Psoas muscle (tissue), 2 donors: Measurements from ENCODE around the genes MPZL1 and SELP.

DNA sequence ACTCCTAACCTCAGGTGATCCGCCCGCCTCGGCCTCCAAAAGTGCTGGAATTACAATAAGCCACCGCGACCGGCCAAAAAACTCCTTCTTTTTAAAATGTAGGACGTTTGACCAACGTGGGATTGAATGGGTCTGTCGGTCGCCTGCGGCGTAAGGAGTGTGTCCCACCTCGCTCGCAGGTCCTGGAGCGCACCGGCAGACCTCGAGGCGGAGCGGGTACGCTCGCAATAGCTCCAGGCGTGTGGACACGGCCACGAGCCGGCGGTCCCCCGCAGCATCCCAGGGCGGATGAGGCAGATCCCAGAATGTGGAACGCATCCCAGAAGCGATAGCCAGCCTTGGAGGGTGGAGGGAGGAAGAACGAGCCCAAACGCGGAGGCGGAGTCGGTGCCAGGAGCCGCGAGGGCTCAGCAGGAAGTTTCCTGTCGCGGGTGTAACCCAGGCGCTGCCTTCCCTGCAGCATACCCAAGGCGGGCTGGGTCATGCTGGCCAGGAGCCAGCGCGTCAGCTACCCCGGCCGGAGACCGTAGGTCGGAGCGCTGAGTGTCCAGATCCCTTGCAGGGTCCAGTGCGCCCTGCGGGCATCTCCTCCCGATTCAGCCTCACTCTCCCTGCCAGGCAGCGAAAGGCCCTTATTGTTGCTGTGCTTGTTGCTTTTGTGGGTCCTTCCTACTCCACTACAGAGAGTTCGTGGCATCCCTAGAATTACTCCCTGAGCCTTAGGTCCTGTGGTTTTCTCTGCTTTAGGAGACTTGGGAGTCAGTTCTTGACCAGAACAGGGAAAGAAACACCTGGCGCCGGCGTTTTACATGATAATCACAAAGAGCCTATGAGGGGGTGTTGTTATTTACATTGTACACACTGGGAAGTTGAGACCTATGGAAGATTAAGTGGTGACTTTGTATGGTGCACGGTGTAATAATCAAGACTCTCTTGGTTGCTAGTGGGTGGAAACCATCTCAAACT, 27.6 kb downstream of the STYXL2 start:
- PRO-cap, 2 experiments, result no peak in any of the 2 experiments

DNA sequence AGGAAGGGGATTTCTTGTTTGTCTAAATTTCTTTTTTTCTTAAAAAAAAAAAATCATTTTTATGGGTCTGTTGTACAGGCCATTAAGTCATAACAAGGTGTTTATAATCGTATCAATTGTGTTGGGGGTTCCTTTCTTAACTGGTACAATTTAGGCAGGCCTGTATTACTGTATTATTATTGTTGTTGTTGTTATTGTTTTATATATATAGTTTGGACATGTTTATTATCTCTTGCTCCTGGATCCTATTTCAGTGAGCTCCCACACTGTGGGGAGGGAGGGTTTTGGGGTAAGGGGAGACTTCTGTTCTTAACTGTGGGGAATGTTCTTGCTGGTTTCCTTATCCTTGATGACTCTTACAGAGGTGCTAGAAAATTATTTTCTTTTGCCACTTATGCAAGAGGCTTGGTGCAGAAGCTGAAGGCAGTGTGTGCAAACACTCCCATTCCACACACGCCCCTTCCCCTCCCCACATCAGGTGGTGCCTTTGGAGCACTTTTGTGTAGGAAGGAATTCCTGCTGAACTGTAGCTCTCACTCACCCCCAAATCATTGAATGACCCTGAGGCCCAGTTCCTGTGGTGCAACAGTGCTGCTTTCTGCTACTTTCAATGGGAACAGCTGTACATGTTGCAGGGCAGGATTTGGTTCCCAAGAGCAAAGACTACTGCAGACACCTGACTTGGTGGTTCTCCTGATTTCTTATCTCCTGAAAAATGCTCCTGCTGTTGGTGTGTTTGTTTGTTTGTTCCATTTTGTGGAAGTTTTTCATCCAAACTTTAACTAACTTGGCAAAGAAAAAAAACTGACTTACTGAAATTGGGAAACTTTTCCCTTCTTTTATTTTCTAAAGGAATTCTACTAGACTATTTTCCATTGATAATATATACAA, 101.9 kb downstream of the CD247 start:
- PRO-cap, 2 experiments, result no peak in any of the 2 experiments

DNA sequence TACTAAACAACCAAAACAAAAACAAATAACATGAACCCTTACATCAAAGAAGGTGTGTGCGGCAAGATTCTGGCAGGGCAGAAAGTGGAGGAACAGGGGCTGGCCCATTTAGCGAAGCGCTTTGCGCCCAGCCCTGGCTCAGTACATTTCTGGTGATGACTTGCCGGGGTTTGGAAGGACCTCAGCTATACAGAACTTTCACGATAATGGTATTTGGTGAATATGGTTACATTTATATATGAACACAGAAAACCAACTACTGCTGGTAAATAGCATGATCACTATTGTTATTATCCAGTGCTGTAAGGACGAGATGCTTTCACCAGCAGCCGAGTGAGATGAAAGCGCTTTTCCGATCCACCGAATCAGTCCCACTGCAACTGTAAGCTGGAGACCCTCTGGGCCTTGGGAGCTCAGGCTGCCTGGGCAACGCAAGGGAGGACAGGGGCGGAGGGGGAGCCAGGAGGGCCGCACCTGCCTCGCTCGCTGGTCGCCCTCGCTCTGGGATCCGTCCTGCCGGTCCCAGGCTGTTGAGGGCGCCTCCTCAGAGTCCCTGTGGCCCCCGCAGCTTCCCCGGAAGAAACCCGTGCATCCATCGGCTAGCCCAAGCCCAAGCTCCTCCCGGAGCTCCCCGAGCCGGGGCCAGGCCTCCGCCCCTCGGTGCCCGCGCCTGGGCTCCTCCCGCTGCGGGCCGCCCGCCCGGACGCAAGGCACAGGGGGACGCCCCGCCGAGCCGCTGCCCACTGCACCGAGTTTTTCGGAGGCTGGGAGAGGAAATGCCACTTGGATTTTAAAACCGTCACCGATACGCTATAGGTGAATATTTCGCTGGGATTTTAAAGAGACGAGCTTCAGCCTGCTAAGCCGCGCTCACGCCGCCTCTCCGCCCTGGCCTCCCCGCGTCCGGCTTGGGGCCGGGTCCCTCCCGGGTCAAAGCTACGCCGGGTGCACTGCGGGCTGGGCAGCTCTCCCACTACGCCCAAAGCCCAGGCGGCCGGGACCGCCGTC, 63.6 kb downstream of the CD247 start:
- PRO-cap, 2 experiments, result peak in 2 of 2 experiments; most common plus-strand start position 687 of the sequence (in 2); most common minus-strand start position 503 of the sequence (in 1)

DNA sequence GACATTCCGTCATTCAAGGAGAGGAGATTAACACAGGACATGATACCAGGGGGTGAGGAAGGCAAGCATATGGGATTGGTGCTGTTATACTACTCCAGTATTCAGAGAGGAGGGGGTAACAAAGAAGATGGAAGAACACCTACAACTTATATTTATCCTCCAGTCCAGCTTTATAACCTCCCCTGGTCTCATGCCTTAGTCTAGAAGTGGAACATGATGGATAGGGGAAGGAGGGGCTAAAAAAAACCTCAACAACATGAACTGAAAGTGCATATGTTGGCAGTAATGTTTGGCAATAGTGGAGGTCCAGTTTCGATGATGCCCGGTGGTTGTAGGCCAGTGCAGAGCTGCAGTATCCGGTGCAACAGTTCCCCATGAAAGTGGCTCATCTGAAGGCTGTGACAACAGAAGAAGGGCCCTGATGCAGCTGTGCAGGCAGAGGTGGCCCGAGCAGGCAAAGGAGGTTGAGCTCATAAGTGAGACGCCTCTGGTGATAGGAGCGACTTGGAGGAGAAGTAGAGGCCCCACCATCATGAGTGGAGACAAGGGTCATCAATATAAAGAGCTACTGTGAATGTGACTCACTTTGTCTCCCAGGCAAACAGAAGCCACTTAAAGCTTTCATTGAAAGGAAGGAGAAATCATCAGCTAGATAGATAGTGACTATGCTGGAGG, 10.0 kb upstream of the CREG1 start:
- PRO-cap, 2 experiments, result no peak in any of the 2 experiments

GRCh38 chr1:167721606-167722700, at the start of gene MPZL1:
TSS of gene MPZL1 (plus strand) at chr1:167721982.
- PRO-cap, 2 experiments, result peak in 2 of 2 experiments; most common plus-strand start chr1:167721982 (in 2); most common minus-strand start chr1:167721813 (in 1)

GRCh38 chr1:167934890-167935812, 1.3 kb upstream of the DCAF6 start:
- PRO-cap, 2 experiments, result peak in 2 of 2 experiments; most common plus-strand start chr1:167935271 (in 1); most common minus-strand start chr1:167935221 (in 1)

DNA sequence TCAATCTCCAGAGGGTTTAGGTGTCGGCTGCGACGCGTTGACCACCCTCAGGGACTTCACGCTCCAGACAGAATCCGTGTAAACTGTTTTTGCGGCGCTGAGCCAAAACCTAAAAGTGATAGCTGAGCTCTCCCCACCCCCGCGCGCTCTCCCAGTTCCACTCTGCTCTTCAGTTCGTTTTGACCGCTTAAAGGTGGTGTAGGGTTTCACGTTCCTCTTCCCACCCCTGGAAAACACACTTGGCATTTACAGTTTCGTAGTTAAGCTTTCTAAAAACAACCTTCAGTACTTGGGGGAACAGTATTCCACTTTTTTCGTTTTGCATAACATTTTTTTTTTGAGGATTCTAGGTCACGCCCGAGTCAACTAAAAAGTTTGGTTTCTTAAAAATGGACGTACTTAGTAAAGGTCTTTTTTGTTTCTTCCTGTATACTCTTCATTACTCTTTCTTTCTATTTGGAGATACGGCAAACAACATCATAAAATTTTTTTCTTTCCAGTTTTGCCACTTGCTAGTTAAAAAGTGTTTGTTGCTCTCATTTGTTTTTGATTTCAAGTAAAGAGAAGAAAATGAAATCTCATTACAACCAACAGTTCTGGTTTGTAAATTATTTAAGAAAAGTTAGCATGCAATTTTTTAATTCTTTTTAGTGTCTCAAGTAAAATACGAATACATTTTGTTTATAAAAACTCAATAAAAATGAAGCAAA, 701 bp upstream of the MPC2 start:
- PRO-cap, 2 experiments, result peak in 2 of 2 experiments; most common plus-strand start position 329 of the sequence (in 1); most common minus-strand start position 85 of the sequence (in 2)

DNA sequence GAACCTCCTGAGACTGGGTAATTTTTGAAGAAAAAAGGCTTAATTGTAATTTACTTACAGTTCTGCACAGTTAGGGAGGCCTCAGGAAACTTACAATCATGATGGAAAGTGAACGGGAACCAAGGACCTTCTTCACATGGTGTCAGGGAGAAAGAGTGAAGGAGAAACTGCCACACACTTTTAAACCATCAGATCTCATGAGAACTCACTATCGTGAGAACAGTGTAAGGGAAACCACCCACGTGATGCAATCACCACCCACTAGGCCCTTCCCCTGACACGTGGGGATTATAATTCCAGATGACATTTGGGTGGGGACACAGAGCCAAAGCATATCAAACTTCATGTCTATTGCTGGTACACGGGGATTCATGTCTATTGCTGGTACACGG, 5.4 kb upstream of the SFT2D2 start:
- PRO-cap, 2 experiments, result no peak in any of the 2 experiments

DNA sequence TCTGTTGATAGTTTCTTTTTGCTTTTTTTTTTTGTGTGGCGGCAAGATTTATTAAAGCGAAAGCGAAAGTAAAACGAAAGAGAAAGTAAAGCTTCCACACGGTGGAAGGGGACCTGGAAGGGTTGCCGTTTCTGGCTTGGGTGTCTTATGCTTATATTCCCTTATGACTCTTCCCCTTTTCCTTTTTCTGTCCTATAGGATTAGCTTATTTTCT, 67.7 kb downstream of the TBX19 start:
- PRO-cap, 2 experiments, result no peak in any of the 2 experiments

DNA sequence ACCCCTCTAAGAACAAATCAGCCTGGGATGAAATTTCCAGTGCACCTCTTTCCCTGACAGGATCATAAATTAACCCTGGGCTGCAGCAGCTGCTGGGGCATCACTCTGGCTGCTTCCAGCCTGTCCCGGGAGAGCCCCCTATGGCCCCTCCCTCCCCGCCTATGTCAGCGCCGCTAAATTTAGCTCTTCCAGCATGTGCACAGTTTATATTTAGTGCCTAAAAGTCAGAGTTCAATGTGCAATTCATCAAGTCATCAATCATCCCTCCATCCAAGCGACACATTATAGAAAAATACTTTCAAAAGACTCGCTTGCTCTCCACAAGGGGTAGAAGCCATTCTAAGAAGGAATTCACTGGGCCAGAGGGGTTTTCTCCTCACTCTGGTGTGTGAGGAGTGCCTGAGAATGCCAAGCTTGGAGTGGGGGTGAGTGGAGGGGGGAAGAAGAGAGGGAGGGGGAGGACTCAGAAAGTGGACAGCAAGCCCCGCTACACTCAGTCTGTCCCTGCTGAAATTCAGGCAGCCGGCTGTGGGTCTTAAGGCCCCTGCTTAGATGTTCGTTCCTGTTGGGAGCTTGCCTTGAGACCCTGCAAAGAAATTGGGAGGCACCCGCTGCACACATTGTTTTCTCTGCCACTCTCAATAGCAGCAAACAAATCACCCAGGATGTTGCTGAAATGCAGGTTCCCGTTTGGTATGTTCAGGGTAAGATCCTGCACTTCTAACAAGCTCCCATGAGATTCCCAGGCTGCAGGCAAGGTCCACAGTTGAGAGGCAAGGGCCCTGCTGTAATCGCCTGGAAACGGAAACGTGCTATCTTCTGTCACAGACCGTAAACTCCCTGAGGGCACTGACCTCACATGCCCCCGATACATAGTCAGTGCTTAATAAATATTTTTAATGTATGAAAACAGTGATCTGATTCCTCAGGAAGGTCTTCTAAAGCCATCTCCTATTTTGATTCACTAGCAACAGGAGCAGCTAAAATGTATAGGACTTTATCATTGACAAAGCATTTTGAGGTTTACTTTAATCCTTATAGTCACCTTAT, 37.6 kb downstream of the XCL1 start:
- PRO-cap, 2 experiments, result peak in 2 of 2 experiments; most common plus-strand start position 330 of the sequence (in 1); most common minus-strand start position 71 of the sequence (in 2)

DNA sequence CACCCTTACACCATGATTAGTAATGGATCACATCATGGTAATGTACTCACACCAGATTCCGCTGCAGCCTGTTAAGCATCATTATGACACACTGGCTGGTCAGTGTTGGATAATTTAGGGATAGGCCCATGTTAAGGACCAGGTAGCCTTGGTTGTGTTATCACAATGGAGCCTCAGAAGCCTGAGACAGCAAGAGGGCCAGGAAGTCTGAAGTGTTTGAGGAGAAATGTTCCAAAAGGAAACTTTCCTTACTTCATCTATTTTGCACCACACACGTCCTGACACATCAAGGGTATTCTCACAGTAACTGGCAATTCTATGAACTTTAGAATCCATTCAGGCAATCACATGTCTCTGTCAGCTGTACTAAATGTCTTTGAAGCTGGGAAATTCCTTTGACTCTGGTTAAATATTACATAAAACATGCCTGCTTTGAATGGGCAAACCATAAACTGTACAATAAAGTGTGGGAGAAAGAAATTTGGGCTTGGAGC, 105.3 kb upstream of the DPT start:
- PRO-cap, 2 experiments, result no peak in any of the 2 experiments

DNA sequence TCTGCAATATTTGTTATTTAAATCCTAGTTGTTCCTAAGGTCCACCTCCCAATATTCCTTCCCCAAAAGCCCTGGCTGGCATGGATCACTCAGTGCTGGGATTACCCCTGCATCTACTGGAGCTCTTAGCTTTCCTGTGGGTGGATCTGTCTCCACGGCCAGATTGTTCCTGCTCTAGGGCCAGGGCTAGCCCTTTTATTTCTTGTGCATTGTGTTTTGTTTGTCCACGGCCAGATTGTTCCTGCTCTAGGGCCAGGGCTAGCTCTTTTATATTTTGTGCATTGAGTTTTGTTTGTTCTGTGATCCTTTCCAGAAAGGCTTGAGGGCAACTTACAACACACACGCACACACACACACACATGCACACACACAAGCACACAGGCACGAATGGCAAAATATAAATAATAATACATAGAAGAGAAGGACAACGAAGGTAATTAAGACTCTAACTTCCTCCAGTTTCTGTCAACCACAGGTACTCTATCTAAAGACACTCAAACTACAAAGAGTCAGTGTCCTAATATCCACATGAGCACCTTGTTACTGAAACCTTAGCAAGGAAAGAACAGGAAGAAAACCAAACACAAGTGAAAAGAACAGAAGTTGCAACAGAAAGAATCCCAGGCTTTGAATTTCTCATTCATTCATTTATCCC, 33.0 kb upstream of the ATP1B1 start:
- PRO-cap, 2 experiments, result no peak in any of the 2 experiments

- PRO-cap, 2 experiments, result no peak in any of the 2 experiments
Measured at GRCh38 chr1:169236747-169237438, 130.4 kb downstream of the ATP1B1 start.

DNA sequence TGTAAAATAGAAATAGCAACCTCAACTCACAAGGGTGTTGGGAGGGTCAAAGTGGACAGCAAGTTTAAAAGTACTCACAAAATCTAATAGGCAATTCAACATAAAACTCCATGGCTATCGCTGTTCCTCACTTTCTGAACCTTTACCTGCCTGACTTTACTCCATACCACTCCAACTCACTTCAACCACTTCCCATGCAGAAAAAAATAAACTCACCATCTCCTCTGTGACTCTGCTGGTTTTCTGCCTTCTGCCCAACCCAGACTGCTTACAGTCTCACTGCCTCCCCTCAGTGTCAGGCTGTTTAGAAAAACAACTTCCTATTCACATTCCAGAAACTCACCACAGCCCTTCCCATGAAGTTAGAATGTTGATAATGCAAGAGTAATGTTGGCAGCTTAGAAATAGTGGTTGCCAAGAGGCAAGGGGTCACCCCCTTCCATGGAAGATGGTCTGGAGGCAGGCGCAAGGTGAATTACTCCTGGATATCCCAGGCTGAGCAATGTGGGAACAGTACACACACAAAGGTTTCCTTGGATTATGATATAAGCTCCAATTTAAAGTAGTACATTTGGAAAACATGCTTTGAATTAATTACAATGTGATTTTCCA, at the start of gene SELP:
Gene SELP (minus strand): TSS at position 269 of the 612 bp plus-strand sequence.
- PRO-cap, 2 experiments, result no peak in any of the 2 experiments

DNA sequence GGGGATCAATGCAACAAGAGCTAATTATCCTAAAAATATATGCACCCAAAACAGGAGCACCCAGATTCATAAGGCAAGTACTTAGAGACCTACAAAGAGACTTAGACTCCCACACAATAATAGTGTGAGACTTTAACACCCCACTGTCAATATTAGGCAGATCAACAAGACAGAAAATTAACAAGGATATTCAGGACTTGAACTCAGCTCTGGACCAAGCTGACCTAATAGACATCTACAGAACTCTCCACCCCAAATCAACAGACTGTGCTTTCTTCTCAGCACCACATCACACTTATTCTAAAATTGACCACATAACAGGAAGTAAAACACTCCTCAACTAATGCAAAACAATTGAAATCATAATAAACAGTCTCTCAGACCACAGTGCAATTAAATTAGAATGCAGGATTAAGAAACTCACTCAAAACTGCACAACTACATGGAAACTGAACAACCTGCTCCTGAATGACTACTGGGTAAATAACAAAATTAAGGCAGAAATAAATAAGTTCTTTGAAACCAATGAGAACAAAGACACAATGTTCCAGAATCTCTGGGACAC, 28.8 kb upstream of the SELP start:
- PRO-cap, 2 experiments, result no peak in any of the 2 experiments

GRCh38 chr1:169707986-169709050, 3.1 kb downstream of the SELL start:
- PRO-cap, 2 experiments, result no peak in any of the 2 experiments

DNA sequence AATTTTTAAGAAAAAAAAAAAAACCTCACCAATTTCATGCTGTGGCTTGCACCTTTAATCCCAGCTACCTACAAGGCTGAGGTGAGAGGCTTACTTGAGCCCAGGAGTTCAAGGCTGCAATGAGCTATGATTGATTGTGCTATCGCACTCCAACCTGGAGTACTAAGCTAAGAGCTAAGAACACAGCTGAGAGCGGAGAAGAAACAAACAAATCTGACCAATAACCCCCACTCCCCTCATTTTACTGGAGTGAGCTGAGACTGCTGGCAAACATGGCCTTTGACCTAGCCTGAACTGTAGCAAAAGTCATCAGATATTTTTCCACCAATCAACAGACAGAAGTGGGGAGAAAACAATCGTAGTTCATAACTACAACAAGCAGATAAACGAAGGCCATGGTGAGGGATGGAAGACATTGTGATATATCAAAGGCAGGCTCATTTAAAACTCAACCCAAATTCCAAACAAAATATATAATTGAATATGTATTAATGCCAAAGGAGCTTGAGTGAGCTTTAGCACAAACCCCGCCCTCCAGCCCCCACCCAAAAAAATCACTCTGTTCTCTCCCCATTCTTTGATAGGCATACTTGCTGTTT, 28.7 kb downstream of the METTL18 start:
- PRO-cap, 2 experiments, result no peak in any of the 2 experiments

- PRO-cap, 2 experiments, result no peak in any of the 2 experiments
Measured at GRCh38 chr1:170234424-170234986, 88.7 kb downstream of the NTMT2 start.

GRCh38 chr1:170309711-170310059, 163.9 kb downstream of the NTMT2 start:
- PRO-cap, 2 experiments, result no peak in any of the 2 experiments

GRCh38 chr1:170586967-170587266, 55.0 kb downstream of the GORAB start:
- PRO-cap, 2 experiments, result no peak in any of the 2 experiments